Right atrium auricular region (tissue), 2 donors: ENCODE measurements around the gene TBC1D22A.

DNA sequence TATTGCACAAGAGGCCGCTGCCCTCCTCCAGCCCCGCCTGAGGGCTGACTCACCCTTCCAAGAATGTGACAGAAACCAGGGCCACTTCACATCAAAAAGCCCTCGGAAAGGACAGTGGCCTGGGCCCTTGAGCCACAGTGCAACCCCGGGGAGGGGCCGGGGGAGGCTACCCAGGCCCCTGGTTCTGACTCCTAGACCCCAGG is 42.2 kb downstream of the TRMU start:
- PRO-cap: no peak
- RAMPAGE, long total RNA, 2 experiments: no peak in any of the 2 experiments

DNA sequence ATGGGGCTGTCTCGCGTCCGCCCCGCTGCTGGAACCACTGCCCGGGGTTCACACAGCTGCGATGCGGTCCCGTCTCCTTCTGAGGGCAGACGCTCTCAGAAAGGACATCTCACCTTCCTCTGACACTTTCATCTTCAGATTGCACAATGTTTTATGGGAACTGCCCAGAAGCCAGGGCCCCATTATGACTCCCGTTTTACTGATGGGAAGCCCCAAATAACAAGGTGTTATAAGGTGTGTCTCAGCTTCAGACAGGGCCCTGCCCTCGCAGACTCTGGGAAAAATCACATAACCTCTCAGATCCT is 43.5 kb downstream of the TRMU start:
- PRO-cap: no peak
- RAMPAGE, long total RNA, 2 experiments: no peak in any of the 2 experiments

GRCh38 chr22:46432063-46432907 is 96.8 kb downstream of the TRMU start:
- PRO-cap: no peak
- RAMPAGE, long total RNA, 2 experiments: no peak in any of the 2 experiments

DNA sequence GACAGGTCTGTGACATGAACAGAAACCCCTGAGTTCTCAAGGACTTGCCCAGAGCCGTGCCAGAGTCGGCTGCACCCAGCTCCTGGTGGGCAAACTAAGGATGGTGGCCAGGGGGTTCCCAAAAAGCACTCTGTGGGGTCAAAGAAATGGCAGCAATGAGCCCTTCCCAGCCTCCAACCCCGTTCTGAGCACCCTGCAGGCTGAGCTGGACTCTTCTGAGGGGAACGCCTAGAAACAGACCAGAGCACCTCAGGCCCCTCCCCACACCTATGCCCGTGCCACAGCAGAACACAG is 97.9 kb downstream of the CELSR1 start:
- PRO-cap: no peak
- RAMPAGE, long total RNA, 2 experiments: no peak in any of the 2 experiments

DNA sequence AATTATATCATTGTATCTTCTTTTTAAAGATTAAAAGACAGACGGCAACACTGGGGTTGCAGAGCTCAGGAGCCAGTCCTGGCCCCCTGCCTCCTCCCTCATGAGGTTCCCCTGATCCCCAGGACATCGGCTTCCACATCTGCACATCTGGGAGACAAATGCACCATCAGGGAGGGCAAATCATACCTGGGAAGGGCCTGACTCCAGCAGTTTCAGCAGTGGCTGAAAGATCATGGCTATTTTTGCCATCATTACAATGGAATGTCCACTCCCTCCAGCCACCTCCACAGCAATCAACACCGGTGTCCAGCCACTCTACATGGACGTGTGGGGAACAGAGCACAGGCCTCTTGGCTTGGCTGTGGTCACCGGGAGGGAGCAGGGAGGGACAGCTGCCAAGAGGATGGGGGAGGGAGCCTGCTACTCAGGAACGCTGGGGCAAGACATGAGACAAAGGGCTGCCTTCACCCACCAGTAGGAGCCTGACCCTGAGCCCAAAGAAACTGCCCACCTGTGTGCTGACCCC is 9.3 kb upstream of the CELSR1 start:
- PRO-cap: bidirectional peak, plus-strand start at position 313 of the sequence, minus-strand start at position 220 of the sequence
- RAMPAGE, long total RNA, 2 experiments: start-site peak on the plus strand in 1 of 2 experiments, centred at position 428 of the sequence, 23 reads per replicate

DNA sequence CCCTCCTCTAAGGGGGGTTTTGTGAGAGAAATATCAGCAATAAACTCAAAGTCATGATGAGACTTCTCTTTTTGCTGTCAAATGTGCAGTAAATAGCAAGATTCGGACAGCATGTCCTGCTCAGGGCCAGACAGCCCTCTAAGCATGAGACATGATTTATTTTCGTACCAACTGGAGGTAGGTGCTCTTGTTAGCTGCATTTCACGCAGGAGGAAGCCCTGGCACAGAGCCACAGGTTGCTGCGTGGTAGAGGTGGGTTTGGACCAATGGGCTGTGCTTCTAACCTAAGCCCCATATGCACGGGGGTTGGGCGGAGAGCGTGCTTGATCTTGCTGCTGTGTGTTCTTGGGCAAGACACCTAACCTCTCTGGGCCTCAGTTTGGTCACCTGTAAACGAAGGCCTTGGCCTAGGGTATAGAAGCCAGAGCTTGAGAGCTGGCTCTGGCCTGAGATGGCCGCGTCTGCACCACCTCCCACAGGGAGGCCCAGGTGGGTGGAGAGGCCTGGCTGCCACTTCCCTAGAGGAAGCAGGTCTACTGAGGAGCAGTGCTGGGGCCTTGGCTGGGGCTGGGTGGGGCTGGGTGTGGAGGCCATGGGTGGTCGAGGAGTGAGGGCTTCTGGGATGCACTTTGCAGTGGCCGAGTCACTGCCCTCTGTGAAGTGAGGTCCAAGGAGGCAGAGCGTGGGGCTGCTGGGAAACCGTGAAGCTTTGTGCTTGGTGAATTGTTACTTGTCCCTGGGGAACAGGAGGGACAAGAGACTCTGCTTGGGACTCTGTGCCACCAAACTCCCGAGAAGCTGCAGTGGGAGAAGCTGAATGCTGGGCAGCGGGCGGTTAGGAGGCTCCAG is 38.5 kb upstream of the GRAMD4 start:
- PRO-cap: no peak
- RAMPAGE, long total RNA, 2 experiments: no peak in any of the 2 experiments

DNA sequence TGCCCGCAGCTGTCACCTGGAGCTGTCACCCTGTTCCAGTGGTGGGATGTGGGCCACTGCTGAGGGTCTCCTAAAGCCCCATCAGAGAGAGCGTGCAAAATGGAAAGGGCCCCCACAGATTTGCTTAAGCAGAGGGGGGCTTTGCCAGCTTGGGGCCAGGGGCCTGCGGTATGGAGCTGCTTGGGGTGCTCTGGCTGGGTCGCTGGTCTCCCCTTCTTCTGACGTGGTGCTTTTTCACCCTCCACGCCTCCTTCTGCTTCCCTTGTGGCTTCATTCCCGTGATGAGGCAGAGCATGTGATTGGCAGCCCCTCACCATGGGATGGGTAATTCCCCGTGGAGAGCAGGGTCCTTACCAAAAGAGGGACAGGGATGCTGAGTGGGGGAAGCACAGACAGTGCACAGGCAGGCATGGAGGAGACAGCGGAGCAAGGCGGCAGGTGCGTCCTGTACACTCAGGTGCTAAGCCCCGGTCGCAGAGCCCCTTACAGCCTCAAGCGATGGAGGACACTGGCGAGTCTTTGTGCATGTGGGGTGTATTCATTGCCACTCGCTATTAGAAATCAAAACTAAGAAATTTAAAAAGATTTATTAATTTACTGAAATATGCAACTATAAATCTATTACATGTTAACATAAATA is 19.9 kb upstream of the GRAMD4 start:
- PRO-cap: no peak
- RAMPAGE, long total RNA, 2 experiments: no peak in any of the 2 experiments

GRCh38 chr22:46618687-46619183 is 1.5 kb upstream of the GRAMD4 start:
- PRO-cap: unidirectional peak, minus-strand start at chr22:46618821
- RAMPAGE, long total RNA, 2 experiments: no peak in any of the 2 experiments

DNA sequence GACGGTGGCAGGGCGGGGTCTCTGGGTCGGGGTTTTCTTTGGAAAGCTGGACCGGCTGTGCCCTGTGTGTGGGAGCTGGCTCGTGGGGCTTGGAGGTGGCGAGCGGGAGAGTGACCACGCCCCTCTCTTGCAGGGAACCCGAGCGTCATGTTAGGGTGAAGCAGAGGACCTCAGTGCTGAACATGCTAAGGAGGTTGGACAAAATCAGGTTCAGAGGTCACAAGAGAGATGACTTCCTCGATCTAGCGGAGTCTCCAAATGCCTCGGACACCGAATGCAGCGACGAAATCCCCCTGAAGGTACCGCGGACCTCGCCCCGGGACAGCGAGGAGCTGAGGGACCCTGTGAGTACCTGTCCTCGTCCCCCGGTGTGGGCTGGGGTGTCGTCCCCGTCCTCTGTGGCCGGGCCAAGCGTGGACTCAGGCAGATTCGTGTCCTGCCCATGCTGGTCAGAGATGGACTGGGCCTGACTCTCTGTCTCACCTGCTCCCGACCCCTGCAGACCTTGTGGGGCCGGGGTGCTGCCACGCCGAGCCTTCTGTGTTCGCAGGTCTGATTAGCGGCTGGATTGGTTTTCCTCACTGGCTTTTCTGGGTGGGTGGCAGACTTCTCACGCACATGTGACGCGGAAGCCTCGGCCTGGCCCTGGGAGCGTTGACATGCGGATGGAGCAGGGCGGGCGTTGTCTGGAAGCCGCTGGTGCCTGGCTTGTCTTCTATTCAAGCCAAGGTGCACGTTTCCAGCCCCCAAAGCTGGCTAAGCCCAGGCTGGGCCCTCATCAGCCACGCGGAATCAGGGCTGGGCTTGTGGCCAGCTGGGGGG is 6.6 kb downstream of the GRAMD4 start:
- PRO-cap: no peak
- RAMPAGE, long total RNA, 2 experiments: no peak in any of the 2 experiments

- PRO-cap: no peak
- RAMPAGE, long total RNA, 2 experiments: no peak in any of the 2 experiments
Measured at GRCh38 chr22:46657859-46658715, 37.9 kb downstream of the GRAMD4 start.

GRCh38 chr22:46677992-46678526 is 57.9 kb downstream of the GRAMD4 start:
- PRO-cap: no peak
- RAMPAGE, long total RNA, 2 experiments: no peak in any of the 2 experiments

- PRO-cap: no peak
- RAMPAGE, long total RNA, 2 experiments: no peak in any of the 2 experiments
Measured at GRCh38 chr22:46726501-46726976, 11.5 kb downstream of the CERK start.

DNA sequence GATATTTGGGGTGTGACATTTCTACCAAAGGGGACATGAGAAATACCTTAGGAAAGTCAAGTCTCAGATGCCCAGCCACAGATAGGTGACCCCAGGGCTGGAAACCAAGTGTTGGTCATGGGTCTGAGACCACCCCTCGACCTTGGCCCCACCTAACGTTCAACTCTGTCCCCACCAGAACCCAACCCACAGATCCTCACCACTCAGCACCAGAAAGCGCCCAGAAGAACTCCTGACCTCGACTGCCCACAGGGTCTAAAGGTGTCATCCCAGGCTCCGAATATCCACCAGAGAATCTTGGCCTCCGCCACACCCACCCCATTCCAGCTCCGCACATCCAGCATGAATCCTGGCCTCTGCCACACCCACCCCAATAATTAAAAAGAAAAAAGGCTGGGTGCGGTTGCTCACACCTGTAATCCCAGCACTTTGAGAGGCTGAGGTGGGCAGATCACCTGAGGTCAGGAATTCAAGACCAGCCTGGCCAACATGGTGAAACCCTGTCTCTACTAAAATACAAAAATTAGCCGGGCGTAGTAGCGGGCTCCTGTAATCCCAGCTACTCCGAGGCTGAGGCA is 1.3 kb downstream of the CERK start:
- PRO-cap: no peak
- RAMPAGE, long total RNA, 2 experiments: no peak in any of the 2 experiments

DNA sequence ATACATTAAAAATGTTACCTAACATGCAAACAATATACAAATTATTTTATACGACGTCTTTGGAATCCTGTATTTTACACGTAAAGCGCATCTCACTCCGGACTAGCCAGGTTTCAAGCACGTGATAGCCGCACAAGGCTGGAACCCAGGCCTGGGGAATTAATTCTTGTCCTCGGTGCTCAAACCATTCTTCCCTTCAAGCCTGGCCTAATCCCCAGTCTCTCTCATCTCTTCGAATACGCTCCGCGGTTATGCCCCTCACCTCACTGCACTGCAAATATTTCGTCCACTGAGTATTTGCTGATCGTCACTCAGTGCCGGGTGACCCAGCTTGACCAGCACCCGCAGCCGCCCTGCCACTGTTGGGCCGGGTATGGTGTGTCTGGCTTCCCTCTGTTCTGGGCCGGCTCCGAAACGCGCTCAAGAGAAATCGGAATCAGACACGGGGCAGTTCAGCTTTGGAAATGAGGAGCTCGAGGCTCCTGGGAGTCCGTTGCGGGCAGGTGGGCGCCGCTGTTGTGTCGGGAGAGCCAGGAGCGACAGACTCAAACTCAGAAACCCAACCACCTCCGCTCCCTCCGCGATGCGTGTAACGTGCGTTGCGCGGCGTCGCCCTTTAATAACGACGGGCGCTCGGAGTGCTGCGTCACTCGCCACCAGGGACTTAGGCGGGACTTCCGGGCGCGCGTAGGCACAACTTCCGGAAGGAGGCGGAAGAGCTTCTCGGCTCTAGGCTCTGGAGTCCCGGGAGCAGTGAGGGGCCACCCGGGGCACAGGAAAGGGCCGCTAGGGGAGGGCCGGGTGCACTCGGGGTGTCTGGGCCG is at the start of gene TBC1D22A:
TSS of gene TBC1D22A (plus strand) at position 713 of the 824 bp plus-strand sequence.
- PRO-cap: bidirectional peak, plus-strand start at position 705 of the sequence, minus-strand start at position 591 of the sequence
- RAMPAGE, long total RNA, 2 experiments: start-site peak on the plus strand in 1 of 2 experiments, centred at position 714 of the sequence, 62 reads per replicate; start-site peak on the minus strand in 1 of 2 experiments, centred at position 559 of the sequence, 97 reads per replicate

GRCh38 chr22:46780411-46780740 is 17.9 kb downstream of the TBC1D22A start:
- PRO-cap: no peak
- RAMPAGE, long total RNA, 2 experiments: no peak in any of the 2 experiments

DNA sequence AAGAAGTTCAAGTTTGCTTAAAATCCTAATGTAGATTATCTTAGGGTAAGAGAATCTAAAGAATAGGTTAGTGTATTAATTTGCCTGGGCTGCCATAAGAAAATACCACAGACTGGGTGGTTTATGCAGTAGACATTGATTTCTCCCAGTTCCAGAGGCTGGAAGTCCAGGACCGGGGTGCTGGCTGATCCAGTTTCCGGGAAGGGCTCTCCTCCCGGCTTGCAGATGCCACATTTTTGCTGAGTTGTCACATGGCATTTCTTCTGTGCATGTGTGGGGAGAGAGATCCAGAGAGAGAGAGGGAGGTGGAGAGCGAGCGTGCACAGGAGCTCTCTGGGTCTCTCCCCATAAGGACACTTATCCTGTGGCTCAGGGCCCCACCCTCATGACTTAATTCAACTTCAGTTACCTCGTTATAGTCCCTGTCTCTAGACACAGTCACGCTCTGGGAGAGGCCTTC is 46.6 kb downstream of the TBC1D22A start:
- PRO-cap: no peak
- RAMPAGE, long total RNA, 2 experiments: no peak in any of the 2 experiments

DNA sequence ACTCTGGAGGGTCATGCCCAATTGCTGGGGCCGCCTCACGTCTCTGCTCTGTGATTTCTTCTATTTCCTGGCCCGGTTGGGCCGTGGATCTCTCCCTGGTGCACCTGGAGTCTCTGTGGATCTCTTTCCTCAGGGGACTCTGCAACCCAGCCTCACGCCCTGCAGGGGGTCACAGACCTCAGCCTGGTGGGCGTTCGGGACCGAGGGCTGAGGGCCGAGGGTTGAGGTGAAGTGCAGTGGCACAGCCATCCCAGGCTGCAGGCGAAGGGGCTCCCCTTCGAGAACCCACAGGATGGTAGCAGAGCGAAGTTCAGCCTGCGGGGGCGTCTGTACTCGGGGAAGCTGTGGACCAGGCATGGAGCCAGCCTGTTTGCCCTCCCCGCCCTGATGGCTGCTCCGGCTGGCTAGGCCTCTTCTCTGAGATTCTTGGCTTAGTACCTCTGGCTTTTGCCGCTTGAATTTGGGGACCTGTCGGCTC is 140.6 kb downstream of the TBC1D22A start:
- PRO-cap: no peak
- RAMPAGE, long total RNA, 2 experiments: no peak in any of the 2 experiments

GRCh38 chr22:46917980-46918620 is 155.7 kb downstream of the TBC1D22A start:
- PRO-cap: no peak
- RAMPAGE, long total RNA, 2 experiments: no peak in any of the 2 experiments

- PRO-cap: no peak
- RAMPAGE, long total RNA, 2 experiments: no peak in any of the 2 experiments
Measured at GRCh38 chr22:46996937-46997912, 234.8 kb downstream of the TBC1D22A start.

DNA sequence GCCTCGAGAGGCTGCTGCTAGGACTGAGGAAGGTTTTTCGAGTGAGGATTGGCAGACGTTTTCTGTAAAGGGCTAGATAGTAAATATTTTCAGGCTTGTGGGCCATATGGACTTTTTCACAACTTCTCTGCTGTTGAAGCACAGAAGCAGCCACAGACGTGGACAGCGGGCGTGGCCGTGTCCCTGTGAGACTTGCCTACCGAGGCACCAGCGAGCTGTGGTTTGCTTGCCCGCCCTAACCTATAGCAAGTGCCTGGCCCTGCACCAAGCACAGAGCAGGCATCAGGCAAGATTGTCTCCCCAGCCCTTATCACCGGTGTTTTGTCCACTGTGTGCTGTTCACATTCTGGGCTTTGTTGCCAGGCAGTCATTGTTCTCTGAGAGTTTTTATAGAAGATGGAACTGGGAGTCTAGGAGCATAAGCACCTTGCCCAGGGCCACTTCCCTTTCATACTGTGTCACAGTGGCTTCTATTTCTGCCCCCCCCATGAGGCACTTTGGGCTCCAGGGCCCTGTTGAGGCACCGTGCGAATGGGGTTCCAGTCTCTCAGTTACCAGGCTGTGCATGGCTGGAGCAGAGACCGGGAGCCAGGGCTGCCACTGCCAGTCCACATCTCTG is 279.4 kb downstream of the TBC1D22A start:
- PRO-cap: no peak
- RAMPAGE, long total RNA, 2 experiments: start-site peak on the plus strand in 1 of 2 experiments, centred at position 485 of the sequence, 6 reads per replicate